Mammary epithelial cell (primary cell): ENCODE measurements around a stretch of chr11.

- CAGE, long polyA plus RNA = no peak
- RRBS = 45% methylated on average over 4 of the region's 20 CpGs
Measured at GRCh38 chr11:1487680-1488339, 1.2 kb upstream of the MOB2 start.

DNA sequence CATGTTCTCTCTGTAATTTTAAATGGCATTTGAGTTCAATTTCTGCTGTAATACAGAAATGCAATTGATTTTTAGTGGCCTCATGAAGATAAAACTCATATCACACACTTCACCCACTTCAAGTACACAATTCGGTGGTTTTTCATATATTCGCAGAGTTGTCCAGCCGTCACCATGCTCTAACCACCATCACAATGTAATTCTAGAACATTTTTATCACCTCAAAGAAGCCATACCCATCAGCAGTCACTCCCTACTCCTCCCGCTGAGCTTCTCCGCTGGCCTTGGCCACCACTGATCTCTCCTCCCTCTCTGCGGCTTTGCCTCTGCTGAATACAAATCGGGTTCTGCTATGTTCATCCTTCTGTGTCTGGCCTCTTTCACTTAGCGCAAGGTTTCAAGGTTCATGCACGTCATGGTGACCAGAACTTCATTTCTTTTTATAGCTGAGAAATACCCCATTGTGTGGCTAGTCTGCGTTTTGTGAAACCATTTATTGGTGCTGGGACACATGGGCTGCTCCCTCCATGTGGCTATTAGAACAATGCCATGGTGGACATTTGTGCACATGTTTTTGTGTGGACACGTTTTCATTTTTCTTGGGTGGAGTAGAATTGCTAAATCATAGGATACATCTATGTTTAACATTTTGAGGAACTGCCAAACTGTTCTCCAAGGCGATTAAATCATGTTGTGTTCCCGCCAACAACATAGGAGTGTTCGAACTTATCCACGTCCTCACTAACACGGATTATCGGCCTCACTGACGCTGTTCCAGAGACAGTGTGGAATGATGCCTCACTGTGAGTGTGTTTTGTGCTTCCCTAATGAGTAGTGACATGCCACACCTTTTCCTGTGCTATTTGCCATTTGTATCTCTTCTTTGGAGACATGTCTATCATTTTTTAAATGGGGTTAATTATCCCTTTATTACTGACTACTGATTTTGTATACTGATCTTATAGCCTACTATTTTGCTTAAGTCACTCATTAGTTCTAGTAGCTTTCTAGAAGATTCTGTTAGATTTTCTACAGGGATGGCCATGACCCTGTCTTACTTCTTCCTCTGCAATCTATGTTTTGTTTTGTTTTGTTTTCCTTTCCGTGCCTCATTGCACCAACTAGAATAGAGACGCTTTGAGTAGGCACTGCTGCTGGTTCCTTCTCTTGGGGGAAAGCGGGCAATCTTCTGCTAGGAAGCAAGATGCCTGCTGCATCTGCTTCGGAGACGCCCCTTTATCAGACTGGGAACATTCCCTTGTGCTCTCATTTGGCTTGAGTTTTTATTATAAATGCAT lies 24.1 kb upstream of the KRTAP5-6 start:
- CAGE, long polyA plus RNA = no peak
- RRBS = no CpG with 5 or more reads among the region's 23 CpGs

DNA sequence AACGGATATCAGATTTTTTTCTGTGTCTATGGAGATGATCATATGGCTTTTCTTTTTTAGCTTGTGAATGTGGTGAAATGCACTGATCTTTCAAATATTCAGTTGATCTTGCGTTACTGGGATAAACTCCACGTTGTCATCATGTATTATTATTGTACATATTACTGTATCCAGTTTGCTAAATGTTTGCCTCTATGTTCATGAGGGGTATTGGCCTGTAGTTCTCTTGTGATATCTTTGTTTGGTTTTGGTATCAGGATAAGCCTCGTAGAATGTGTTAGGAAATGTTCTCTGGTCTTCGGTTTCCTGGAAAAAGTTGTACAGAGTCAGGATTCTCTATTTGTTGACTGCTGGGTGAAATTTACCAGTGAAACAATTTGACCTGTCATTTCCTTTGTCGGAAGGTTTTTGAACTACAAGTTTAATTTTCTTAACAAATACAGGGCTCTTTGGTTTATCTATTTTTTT lies 23.2 kb upstream of the KRTAP5-6 start:
- CAGE, long polyA plus RNA = no peak
- RRBS = no CpG with 5 or more reads among the region's 6 CpGs

- CAGE, long polyA plus RNA = no peak
- RRBS = no CpG with 5 or more reads among the region's 10 CpGs
Measured at GRCh38 chr11:1685738-1686074, 11.3 kb upstream of the KRTAP5-6 start.

DNA sequence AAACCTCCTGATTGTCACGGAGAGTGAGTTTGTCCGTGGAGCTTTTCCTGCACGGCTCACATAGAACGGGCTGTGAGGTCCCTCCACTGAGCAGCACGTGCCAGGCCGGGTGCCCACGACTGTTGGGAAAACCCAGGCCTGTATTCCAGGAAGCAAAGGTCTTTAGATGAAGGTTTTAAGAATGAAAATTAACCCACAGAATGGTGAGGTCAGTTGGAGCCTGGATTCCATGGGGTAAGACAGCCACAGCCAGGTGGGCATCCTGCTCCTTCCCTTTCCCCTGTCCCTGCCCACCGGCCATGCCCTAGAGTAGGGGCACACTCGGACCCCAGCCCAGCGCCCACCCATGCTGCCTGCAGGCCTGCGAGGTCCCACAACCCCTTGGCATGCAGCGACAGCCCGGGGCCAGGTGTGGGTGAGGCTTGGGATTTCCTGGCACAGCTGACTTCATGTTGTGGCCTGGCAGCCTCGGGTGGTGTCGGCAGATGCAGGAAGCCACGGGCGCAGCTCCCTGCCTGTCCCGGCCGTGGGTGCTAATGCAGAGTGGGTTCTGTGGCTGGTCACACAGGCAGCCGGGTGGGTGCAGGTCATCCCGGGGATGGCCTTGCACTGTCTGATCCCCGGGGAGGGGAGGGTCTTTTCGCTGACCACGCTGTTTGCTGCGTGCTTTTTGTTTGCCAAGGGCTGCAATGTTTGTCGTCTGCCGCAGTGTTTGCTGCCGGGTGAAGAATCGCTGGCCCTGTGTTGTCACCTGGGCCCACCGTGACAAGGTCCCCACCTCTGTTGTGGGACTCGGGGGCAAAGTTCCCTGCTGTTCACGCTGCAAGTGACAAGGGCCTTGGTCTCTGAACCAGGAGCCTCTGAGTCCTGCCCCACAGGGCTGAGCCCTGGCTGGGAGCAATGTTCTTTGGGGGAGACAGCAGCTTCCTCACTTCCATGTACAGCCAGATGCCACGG lies 7.4 kb upstream of the KRTAP5-6 start:
- CAGE, long polyA plus RNA = no peak
- RRBS = 4% methylated on average over 2 of the region's 33 CpGs

DNA sequence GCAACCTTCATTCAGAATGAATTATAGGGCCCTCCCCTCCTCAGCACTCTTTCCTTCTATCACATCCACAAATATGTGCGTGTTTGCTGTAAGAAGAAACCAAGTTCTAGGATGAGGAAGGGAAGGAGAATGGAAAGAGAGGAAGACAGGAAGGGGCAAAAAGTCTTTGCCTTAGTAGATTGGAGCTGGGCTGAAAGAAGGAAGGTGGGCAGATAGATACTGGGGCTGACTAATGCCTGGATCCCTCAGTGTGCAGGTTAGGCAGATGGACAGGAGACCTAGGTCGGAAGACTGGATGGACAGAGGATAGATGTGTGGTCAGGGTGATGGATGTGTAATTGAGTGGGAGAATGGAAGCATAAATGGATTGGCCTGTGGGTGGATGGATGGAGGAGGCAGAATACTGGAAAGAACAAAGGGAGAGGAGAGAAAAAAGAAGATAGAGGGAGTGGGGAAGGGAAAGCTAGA lies 14.3 kb downstream of the IFITM10 start:
- CAGE, long polyA plus RNA = no peak
- RRBS = no CpG with 5 or more reads among the region's 2 CpGs

GRCh38 chr11:1786291-1786467 lies 22.5 kb upstream of the CTSD start:
- CAGE, long polyA plus RNA = no peak
- RRBS = no CpG with 5 or more reads among the region's 3 CpGs

DNA sequence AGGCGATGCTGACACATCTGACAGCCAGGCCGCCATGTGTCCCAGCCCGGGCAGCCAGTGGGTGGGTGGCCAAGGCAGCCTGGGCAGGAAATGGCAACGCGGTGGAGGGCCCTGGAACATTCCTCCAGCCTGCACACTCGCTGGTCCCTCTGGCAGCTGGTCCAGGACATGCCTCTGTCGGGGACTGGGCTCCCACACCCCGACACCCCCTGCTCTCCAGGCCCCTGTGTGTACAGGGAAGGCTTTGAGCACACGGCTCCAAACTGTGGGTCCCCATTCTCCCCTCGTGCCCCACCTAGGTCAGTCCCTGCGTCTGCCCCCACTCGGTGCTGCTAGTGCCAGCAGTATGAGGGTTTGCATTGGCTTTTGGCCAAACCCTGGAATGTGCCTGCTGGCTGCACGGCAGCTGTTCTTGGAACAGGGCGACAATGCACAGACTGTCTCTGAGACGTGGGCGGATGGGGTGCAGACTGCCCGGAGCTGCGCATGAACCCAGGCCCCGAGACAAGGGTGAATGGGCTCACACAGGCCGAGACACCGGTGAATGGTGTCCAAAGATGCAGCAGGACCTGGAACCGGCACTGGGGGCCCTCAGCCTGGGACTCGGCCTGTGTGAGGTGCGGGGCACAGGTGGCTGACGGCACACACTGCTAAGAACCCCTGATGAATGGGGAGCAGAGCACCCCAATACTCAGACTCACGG lies 7.6 kb upstream of the SYT8 start:
- CAGE, long polyA plus RNA = no peak
- RRBS = 2% methylated on average over 5 of the region's 26 CpGs

DNA sequence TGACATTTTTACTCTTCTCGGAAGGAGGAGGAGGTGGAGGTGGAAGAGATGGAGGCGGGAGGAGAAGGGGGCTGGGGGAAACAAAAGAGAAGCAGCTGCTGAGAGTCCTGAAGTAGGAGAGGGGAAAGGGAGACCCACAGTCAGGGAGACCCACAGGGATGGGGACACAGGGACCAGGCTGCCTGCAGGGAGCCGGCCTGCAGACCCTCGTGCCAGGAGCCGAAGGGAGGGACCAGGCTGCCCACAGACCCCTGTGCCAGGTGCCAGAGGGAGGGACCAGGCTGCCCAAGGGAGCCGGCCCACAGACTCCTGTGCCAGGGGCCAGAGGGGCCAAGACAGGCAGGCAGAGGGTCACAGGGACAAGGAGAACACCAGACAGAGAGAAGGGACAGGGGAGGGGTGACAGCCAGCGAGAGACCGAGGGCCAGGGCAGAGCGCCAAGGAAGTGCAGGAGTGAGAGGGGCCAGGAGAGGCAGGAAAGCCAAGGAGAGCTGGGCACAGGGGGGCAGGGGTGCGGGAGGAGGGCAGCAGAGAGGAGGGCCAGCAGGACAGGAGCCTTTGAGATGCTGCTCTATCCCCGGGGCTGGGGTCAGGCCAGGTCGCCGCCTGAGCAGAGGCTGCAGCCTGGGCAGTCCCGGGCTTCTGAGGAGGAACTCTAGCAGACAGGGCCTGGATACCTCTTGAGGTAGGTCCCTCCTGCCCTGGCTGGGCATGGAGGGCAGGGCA lies 11.9 kb downstream of the LSP1 start:
- CAGE, long polyA plus RNA = no peak
- RRBS = 49% methylated on average over 7 of the region's 14 CpGs

DNA sequence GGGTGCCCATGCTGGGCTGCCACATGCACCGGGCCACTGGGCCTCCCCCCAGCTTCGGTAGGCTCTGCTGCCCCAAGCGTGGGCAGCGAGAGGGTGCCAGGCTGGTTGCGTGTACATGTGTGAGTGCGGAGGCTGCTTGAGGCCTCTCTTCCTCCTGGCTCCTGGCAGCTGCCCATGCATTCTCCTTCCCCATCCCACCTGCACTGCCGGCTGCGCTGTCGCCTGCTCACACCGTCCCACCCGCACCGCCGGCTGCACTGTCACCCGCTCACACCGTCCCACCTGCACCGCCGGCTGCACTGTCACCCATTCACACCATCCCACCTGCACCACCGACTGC lies 12.4 kb downstream of the LSP1 start:
- CAGE, long polyA plus RNA = no peak
- RRBS = no CpG with 5 or more reads among the region's 18 CpGs

DNA sequence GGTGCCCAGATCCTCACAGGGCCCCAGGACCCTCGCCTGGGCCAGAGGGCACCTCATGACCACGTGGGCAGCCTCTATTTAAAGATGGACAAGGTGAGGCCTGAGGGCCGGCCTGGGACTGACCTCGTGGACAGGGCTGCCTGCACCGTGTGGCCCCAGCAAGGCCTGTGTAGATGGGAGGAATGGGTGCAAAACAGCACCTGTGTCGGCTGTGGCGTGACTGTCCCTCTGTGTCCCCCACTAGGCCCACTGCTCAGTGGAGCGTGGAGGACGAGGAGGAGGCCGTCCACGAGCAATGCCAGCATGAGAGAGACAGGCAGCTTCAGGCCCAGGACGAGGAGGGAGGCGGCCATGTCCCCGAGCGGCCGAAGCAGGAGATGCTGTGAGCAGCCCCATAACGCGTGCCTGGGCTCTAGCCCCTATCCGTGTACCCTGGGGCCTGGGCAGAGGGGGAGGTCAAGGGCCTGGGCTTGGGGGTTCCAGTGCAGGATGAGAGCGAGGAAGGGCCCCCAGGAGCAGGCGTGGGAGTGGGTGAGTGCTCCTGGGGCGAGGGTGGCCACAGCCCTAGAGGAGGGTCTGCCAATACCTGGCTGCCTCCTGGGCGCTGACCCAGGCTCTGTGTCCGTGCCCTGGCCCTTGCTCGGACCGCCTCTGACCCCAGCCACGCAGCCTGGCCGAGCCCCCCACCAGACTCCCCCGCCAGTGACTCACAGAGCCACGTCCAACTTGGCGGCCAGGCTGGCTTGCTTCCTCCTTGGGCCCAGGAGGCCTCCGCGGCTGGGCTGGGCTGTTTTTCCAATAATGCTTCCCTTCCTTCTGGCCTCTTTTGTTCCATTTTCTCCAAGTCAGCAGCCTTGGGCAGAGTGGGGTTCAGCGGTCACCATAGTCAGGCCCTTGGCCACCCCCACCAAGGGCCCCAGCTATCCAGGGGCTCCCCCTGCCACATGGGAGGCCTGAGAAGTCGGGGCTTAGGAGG lies 11.6 kb downstream of the PRR33 start:
- CAGE, long polyA plus RNA = no peak
- RRBS = no CpG with 5 or more reads among the region's 35 CpGs

DNA sequence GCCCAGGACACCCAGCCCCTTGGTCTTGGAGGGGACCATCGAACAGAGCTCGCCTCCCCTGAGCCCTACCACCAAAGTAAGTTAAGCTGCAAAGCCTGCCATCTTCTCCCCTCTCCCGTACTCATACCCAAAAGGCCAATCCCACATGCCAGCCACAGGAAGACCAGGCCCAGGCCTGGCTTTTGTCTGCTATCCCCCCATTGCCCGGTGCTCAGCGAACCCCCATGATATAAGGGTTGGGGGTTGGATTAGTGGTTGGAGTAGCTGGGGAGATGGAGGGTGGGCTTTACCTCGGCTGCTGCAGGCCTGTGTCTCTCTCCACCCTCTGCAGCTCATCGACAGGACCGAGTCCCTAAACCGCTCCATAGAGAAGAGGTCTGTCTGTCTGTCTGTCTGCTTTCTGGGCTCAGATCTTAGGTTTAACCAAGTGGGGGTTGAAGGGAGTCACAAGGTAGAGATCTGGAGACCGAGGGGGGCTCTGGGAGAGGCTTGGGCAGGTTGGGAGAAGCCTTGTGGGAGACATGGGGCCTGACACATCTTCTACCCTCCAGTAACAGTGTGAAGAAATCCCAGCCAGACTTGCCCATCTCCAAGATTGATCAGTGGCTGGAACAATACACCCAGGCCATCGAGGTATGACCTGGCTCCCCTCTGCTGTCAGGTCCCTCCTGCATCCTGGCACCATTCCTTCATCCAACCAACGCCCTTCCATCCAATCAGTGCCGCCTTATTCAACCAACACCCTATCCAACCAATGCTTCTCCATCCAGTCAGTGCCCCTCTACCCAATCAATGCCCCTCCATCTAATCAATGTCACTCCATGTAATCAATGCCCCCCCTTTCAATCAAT lies 7.5 kb downstream of the PRR33 start:
- CAGE, long polyA plus RNA = no peak
- RRBS = no CpG with 5 or more reads among the region's 13 CpGs

- CAGE, long polyA plus RNA = no peak
- RRBS = 81% methylated on average over 9 of the region's 20 CpGs
Measured at GRCh38 chr11:1890788-1891179, 911 bp downstream of the PRR33 start.

DNA sequence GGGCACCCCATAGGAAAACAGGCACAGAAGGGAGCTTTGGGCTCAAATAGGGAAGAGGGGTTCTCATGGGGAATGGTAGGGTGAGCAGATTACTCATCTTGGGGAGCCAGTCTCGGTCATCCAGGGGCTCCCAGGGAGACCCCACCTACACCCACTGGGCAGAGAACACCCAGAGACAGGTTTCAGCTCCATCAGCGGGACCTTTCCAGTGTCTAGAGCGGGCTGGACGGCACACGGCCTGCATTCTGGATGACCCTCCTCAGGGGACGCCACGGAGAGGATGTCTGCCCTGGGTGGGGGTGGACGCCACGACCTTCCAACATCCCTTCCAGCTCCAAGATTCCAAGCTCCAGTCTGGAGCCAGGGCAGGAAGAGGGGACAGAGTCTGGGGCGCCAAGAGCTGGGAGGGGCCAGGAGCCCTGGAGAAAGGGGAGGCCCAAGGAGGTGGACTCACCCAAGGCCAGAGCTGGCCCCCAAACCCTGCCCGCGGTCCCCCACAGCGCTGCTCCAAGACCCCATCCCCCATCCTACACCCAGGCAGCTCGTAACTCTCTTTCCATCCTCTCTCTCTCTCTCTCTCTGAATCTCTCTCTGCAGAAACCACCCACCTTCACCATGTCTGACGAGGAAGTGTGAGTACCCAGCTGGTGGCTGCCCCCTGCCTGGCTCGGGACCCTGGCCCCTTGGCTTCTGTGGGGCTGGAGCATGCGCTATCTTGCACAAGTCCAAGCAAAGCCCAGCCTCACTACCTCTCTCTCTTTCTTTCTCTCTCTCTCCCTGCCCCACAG lies 3.0 kb downstream of the TNNT3 start:
- CAGE, long polyA plus RNA = no peak
- RRBS = no CpG with 5 or more reads among the region's 17 CpGs

- CAGE, long polyA plus RNA = no peak
- RRBS = 58% methylated on average over 10 of the region's 25 CpGs
Measured at GRCh38 chr11:1927492-1927985, 8.0 kb downstream of the TNNT3 start.

- CAGE, long polyA plus RNA = no peak
- RRBS = no CpG with 5 or more reads among the region's 36 CpGs
Measured at GRCh38 chr11:2132434-2133354, 6.5 kb downstream of the IGF2 start.

DNA sequence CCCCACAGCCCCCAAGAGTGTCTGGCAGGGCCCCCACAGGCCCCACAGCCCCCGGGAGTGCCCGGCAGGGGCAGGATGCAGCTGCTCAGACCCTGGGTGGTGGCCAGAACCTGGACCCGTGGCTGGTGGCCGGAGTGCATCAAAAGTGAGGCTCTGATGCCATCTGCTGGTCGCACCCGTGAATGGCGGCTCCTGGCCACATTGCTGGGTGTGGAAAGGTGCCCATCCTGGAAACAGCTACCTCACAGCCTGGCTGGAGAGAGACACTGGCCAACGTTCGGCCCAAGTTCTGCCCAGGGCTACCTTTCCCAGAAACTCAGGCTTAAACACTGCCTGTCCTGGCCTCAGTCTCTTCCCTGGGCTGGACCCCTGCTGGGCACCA lies 4.5 kb downstream of the INS start:
- CAGE, long polyA plus RNA = no peak
- RRBS = 3% methylated on average over 3 of the region's 9 CpGs

- CAGE, long polyA plus RNA = no peak
- RRBS = 0% methylated on average over 1 of the region's 24 CpGs
Measured at GRCh38 chr11:2202380-2202962, 30.9 kb upstream of the TH start.

GRCh38 chr11:2203136-2203798 lies 31.7 kb upstream of the TH start:
- CAGE, long polyA plus RNA = no peak
- RRBS = no CpG with 5 or more reads among the region's 17 CpGs

DNA sequence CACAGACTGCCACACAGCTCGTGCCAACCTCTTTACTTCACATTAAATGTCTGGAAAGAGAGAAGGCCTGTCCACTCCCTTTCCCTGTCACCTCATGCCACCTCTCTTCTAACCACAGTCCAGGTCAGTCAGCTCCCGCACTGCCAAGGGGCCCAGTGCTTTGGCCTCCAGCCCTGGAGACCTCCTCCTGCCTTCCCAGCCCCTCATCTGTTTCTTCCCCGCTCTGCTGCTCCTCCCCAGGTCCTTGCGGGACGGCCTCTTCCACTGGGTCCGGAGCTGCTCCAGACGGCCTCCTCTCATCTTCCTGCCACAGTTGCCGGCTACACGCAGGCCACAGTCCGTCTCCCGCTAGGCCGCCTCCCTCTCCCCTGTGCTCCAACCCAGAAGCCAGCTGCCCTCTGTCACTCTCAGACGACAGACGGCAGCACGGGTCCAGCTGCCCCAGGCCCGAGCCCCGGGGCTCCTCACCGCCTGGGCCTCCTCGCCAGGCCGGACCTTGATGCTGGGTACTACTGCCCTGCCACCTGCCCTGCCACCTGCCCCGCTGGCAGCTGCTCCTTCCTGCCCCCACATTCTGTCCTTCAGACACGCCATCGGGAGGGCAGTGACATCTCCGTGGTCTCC lies 42.8 kb upstream of the TH start:
- CAGE, long polyA plus RNA = no peak
- RRBS = no CpG with 5 or more reads among the region's 24 CpGs